GM23248 (cell line): ENCODE measurements around the genes RNF123, CDHR4 and ZMYND10.

DNA sequence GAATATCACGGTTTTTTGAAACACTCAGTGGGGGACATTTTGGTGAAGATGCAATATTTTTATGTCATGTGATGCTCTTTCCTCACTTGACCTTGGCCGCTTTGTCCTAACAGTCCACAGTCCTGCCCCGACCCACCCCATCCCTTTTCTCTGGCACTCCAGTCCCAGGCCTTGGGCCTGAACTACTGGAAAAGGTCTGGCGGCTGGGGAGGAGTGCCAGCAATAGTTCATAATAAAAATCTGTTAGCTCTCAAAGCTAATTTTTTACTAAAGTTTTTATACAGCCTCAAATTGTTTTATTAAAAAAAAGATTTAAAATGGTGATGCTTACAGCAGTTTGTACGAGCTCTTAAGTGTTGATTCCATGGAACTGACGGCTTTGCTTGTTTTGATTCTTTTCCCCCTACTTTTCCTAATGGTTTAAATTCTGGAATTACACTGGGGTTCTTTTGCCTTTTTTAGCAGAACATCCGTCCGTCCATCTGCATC lies 20.0 kb upstream of the BSN start:
- RAMPAGE, long total RNA = no peak

DNA sequence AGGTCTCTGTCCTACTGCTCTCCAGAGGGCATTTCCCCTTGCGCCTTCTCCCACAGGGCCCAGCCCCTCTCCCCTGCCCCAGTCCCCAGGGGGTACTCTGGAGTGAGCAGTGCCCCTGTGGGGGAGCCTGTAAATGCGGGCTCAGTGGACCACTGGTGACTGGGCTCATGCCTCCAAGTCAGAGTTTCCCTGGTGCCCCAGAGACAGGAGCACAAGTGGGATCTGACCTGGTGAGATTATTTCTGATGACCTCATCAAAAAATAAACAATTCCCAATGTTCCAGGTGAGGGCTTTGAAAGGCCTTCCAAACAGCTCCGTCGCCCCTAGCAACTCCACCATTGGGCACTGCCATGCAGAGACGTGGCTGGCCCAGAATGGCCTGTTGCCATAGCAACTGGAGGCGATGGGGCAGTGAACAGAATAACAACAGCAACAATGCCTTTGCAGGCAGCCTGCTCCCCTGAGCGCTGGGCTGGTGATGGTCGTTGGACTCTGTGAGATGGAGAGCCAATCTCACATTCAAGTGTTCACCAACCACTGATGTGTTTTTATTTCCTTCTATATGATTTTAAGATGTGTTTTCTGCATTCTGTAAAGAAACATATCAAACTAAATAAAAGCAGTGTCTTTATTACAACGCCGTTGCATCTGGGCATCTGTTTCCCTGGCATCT lies 19.2 kb upstream of the BSN start:
- RAMPAGE, long total RNA = no peak

GRCh38 chr3:49683053-49683491 lies 6.2 kb downstream of the MST1 start:
- RAMPAGE, long total RNA = no peak

- RAMPAGE, long total RNA = no peak
These were observed at the start of gene RNF123 for GRCh38 chr3:49689050-49690224. Gene RNF123 (plus strand): TSS chr3:49689557.

DNA sequence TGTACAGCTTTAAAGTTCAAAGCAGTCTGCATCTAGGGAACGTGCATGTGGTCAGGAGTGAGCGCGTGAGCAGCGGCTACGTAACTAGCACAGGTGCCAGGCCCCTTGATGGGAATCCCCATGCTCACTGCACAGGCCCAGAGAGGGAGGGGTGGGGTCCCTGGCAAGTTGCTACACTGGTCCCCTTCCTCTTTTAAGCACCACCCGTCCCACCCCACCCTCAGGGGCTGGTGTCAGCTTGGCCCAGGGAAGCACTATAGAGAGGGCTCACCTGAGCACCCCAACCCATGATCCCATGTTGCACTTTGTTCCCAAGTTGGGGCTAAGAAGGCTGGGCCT lies 844 bp upstream of the GMPPB start:
- RAMPAGE, long total RNA = no peak

DNA sequence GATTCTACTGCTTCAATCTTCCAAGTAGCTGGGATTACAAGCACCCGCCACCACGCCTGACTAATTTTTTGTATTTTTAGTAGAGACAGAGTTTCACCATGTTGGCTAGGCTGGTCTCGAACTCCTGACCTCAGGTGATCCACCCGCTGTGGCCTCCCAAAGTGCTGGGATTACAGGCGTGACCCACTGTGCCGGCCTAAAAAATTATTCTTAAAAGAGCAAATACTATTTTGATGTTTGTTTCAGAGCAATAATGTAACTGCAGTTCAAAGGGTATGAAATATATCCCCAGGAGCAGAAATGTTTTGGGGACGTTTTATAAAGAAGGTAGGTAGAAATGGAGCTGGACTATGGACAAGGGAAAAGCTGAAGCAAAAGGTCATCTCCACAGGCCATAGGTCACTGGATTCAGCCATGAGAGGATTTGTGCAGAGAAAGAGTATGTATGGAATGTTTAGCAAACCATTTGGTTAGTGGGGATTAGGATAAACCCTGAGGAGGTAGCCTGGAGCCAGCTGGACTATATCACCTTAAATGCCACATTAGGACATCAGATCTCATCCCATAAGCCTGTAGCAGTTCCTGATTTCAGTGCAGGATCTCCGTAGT lies 5.1 kb downstream of the IP6K1 start:
- RAMPAGE, long total RNA = no peak

GRCh38 chr3:49799525-49800285 lies at the start of gene CDHR4:
Gene CDHR4 (minus strand): TSS chr3:49799873.
- RAMPAGE, long total RNA = no peak

GRCh38 chr3:49803879-49804267 lies 812 bp downstream of the INKA1 start:
- RAMPAGE, long total RNA = no peak

- RAMPAGE, long total RNA = no peak
These were observed 2.3 kb downstream of the UBA7 start for GRCh38 chr3:49811541-49811740.

DNA sequence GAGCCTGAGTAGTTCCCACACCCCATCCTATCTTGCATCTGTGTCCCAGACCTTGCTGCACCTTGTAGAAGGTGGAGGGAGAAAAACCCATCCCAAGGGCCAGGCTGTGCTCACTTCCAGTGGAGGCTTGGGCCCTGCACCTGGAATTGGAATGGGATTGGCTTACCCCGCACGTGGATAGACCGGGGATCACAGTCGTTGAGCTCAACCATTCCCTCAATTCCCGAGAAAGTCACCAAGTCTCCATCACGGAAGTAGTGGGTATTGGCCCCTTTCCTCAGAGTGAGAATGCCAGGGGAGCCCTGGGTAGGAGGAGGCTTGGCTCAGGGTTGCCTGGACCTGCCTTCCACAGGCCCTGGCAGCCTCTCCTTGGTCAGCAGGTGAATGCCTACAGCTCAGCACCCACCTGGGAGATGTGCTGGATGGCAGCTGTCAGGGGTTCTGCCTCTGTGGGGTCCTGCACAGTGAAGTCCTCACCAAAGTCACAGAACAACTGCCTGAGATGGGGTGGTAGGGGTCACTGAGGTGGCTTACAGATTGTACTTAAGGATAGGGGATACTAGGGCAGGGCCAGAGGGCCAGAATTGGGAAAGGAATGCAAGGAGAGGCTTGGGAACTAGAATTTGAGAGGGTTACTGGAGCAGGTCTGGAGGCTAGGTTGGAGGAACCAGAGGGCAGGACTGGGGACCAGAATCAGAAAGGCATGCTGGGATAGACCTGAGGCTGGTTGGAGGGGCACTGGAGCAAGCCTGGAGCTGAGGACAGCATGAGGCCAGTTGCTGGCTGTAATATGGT lies 1.3 kb downstream of the UBA7 start:
- RAMPAGE, long total RNA = no peak

DNA sequence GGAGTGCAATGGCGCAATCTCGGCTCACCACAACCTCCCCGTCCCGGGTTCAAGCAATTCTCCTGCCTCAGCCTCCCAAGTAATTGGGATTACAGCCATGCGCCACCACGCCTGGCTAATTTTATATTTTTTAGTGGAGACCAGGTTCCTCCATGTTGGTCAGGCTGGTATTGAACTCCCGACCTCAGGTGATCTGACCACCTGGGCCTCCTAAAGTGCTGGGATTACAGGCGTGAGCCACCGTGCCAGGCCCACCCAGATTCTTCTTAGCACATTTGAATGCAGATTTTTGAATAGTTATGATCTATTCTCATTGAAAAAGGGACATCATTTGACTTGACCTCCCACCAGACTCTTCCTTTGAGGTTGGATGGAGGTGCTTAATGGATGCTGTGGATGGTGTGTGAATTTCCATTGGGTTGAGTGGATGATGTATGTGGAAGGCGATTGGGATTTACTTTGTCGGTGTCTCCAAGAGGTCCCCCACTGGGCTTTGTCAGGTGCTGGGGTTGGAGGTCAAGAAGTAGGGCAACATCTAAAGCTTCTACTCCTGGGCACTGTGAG lies 72.9 kb downstream of the RBM6 start:
- RAMPAGE, long total RNA = no peak

DNA sequence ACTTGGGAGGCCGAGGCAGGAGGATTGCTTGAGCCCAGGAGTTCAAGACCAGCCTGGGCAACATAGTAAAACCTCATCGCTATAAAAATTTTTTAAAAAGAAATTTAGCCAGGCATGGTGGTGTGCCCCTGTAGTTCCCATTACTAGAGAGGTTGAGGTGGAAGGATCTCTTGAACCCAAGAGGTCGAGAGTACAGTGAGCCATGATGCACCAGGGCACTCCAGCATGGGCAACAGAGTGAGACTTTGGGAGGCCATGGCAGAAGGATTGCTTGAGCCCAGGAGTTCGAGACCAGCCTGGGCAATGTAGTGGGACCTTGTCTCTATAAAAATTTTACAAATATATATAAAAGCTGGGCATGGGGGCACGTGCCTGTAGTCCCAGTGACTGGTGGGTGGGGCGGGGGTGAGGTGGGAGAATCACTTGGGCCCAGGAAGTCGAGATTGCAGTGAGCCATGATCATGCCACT lies 58.9 kb upstream of the RBM5 start:
- RAMPAGE, long total RNA = no peak

DNA sequence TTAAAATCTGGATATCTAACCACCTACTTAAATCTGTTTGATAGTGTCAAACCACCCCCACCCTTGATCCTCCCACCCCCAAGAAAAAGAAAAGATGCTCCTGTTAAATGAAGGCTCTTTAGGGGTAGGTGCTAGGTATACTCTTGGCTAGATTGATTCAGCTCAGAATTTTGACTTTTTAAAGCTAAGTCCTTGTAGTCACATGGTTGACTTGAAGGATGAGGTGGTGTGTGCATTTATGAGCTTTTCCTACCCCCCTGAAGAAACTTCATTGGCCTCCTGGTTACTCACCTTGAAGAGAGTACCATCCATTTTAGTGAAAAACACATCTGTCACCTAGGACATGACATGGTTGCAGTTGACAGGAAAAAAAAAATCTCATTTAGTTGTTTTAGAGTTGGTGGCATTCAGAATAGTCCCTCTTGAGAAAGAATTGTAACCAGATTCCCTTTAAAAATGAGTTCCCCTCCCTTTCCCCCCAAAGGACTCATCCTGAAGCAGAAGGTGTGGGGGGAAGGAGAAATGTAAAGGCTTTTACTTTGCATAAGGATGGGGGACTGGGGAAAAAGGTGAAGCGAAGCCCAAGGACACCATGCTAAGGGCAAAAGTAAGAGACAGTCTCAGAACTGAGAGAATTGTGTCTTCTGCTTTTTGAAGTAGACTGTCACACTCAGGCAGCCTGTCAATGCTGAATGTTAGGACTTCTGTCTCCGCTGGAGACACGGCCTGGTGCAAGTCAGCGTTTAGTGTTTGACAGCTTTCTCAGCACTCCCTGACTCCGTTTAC lies 13.6 kb downstream of the RBM5 start:
- RAMPAGE, long total RNA = no peak

DNA sequence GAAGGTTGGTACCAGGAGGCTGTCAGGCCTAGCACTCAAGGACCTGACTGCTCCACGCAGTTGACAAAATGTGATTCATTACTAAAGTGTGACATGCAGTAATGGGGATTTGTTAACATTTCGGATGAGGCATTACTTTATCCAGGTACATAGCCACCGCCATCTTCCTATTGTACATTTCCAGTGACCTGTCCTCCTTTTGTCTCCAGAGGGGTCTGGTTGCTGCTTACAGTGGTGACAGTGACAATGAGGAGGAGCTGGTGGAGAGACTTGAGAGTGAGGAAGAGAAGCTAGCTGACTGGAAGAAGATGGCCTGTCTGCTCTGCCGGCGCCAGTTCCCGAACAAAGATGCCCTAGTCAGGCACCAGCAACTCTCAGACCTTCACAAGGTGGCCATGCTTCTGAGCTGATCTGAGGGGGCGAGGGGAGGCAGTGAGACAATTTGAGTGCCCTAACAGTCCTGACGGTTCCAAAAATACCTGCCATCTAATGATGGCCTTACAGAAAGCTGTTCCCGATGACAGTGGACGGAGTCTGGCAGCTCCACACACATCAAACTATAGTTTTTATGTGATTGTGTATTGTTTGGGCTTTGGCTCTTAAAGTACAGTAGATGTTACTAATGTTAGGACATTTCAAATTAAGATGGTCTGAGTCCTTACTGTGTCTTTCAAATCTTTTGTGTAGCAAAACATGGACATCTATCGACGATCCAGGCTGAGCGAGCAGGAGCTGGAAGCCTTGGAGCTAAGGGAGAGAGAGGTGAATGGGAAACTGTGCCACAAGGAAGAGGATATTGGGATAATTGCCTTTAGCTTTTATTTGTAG lies 26.7 kb downstream of the RBM5 start:
- RAMPAGE, long total RNA = no peak

DNA sequence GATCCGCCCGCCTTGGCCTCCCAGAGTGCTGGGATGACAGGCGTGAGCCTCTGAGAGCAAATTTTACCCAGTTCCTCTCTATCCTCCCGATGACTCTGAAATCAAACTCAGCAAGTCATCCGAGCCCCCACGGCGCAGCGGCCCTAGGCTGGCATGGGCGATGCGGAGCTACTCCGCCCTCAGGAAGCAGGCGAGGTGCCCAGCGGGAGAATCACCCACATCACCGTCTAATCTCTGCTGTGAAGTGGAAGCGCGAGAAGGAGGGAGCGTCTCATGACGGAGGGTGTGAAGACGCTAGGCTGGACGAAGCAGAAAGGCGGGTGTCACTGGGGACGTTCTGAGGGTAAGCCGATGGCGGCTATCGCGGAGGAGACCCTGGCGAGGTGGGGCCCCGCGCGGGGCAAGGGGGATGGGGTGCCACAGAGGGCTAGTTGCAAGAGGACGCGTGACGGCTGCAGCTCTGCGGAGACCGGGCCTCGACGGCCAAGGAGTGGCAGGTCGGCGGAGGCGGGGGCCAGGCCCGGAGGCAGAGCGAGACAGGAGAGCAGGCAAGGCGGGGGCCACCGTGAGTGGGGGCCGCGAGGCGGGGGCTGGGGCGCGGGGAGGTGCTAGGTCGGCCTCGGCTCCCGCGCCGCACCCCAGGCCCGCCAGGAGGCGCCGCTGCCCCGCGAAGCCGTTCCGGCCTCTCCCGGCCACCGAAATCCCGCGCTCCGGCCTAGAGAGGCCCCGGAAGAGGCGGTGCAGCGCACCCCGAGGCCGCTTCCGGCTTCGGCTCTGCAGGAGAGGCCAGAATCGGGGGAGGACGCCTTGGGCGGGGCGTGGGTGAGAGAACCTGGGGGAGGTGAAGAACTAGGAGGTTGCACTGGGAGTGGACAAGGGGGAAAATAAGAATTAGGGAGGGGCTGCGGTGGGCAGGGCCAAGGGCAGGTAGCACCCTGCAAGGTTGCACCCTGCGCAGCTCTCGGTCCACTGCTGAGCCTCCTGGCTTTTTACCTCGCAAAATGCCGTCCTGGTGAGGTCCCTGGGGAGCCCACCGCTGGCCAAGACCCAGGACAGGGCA lies 8.8 kb upstream of the GNAI2 start:
- RAMPAGE, long total RNA = no peak

DNA sequence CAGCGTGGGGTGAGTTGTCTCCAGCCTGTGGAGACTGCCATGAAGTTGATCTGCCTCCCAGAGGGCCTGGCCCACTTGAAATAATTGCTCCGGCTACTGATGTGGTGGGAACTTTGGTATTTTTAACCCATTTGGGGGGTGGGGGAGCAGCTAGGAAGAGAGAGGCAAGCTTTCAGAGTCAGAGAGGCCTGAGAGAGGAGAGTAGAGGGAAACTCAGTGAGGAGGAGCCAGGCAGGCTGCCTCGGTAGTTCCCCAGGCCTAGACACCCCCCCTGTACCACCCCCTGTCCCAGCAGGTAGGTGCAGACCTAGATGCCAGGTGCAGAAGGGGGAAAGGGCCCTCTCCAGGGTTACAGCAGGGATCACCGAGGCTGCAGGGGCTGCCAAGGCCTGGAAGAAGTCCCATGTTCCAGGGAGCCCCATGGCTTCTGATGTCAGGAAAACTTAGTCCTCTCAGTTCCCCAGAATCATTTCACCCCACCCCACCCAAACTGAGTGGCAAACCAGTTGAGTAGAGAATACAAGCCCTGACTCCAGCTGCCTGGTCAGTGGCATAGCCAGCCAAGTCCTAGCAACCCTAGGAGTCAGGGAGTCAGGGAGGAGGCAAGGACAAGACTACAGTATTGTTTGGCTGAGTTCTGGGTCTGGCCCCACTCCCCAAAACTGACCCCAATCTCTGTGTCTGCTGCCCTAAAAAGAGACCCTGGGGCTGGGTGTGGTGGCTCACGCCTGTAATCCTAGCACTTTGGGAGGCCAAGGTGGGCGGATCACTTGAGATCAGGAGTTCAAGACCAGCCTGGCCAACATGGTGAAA lies 7.4 kb upstream of the SEMA3B start:
- RAMPAGE, long total RNA = no peak

DNA sequence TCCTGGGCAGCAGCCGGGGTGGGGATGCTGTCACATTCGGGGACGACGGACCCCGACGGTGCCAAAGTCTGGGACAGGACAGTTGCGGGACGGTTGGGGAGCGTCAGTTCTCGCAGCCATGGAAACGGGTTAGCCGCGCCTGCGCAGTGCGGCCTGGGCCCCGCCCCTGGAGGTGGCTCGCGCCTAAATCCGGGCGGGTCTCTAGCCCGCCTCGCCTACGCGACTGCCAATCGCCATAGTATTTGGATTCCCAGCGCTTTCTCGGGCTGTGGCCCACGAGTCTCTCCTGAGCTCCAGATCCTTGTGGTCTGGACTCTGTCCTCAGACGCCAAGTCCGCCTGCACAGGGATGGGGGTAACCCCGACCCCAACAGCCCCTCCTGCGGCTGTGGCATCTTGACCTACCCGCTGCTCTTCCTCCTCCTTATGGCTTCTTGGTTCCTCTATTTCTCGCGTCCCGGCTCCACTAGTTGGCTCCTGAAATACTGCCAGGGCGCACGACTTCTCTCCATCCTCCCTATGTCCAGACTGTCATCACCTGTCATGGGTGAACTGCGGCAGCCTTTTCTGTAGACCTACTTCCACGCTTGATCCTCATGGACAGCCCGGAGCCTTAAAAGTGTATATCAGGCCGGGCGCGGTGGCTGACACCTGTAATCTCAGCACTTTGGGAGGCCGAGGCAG lies at the start of gene ZMYND10:
Gene ZMYND10 (minus strand): TSS at position 131 of the 683 bp plus-strand sequence.
- RAMPAGE, long total RNA = no peak

GRCh38 chr3:50349139-50349631 lies 1.4 kb downstream of the NPRL2 start:
- RAMPAGE, long total RNA = no peak

DNA sequence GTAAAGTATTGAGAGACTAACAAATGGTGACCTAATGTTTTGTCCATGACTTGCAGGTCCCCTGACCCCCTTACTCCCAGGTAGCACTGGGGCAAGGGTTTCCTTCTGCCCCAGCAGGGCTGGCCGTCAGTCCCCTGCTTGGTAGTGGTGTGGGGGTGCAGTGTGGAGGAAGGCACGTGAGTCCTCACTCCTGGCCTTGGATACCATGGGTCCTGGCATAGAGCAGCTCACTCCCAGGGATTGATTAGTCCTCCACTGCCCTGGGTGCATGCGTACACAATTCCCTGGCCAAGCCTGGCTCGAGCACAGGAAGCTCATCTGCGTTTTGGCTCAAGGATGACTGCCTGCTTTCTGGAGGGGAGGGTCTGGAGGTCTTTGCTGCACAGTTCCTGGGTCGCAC lies 11.3 kb downstream of the HEMK1 start:
- RAMPAGE, long total RNA = no peak

- RAMPAGE, long total RNA = no peak
These were observed 14.4 kb downstream of the HEMK1 start for GRCh38 chr3:50583459-50584357.